ENCODE measurements around a stretch of chr9.

DNA sequence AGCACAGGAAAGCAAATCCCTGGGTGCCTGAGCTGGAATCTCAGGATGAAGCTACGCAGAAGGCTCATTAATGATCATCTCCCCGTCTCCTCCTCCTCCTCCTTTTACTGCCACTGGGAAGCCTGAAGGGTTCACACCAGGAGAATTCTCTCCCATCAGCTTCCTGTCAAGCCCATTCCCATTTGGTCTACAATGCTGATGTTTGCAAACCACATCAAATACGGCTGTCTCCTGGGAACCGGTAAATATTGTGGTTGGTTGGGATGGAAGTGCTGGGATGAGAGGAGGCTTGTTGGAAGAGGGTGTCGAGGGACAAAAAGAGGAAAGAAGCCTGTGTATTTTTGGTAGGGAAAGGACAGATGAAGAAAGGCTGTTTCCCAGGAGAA lies 13.3 kb upstream of the S1PR3 start:
- PRO-cap, result no peak
- RAMPAGE, long total RNA, 2 experiments, result no peak in any of the 2 experiments

DNA sequence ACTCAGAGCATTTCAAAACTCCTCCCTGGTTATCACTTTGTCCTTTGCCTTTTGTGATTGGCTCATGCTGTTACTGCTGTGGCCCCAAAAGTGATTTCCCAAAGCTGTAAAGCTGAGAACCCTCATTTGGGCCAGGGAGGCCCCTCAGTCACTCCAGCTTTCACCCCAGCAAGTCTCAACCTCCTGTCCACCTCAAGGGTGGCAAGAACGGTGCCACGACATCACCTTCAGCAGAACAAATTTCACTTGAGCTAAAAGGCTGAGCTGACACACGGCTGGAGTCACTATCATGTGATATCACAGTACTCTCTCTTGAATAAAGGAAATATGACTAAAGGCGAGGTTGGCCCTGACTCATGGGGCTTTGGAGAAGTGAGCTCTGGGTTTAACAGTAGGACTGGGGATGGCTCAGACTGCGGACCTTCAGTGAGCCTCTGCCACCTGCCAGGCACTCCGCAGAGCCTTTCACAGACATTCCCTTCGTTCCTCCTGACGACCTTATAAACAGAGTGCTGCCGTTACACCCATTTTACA lies 25.1 kb downstream of the SHC3 start:
- PRO-cap, result unidirectional peak, plus-strand start at position 394 of the sequence
- RAMPAGE, long total RNA, 2 experiments, result no peak in any of the 2 experiments

GRCh38 chr9:89179559-89180234 lies 1.1 kb upstream of the SHC3 start:
- PRO-cap, result bidirectional peak, plus-strand start at chr9:89180092, minus-strand start at chr9:89180158
- RAMPAGE, long total RNA, 2 experiments, result start-site peak on the minus strand in 1 of 2 experiments, at chr9:89179799-89180069 at its widest, 11 reads per replicate

- PRO-cap, result no peak
- RAMPAGE, long total RNA, 2 experiments, result no peak in any of the 2 experiments
Measured at GRCh38 chr9:89444900-89445355, 53.0 kb downstream of the SEMA4D start.

DNA sequence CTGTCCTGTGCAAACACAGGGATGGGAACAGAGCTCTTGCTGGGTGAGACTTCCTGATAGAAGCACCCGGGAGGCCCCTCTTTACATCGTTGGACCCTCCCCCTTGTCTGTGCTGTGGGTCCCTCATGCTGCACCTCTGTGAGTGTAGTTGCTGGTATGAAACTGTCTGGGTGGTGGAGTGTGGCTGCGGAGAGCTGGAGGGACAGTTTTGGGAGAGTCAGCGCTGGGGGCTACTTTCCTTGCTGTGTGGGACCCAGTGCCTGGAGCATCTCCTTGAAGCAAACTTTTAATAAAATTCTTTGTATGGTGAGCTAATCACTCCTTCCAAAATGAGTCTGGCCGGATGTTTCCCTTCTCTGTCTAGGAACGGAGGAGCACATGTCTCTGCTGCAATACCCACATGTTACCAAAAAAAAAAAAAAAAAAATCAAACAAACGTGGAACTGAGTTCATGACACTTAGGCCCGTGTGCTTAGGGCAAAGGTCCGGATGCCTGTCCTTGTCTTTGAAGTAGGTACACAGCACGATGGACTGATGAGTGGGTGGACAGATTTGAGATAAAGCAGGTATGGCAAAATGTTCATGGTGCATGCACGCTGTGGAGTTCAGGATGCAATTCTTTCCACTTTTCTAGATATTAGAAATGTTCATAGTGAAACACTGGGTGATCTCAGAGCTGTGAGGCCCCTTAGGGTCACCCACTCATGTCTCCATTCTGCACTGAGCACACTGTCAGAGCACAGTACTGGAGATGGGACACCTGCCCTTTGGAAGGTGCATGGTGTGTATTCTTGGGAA lies 43.4 kb downstream of the GADD45G start:
- PRO-cap, result no peak
- RAMPAGE, long total RNA, 2 experiments, result no peak in any of the 2 experiments

GRCh38 chr9:89664787-89665393 lies 60.1 kb downstream of the GADD45G start:
- PRO-cap, result bidirectional peak, plus-strand start at chr9:89665214, minus-strand start at chr9:89664990
- RAMPAGE, long total RNA, 2 experiments, result start-site peak on the plus strand in 1 of 2 experiments, at chr9:89665163-89665245 at its widest, 35 reads per replicate

DNA sequence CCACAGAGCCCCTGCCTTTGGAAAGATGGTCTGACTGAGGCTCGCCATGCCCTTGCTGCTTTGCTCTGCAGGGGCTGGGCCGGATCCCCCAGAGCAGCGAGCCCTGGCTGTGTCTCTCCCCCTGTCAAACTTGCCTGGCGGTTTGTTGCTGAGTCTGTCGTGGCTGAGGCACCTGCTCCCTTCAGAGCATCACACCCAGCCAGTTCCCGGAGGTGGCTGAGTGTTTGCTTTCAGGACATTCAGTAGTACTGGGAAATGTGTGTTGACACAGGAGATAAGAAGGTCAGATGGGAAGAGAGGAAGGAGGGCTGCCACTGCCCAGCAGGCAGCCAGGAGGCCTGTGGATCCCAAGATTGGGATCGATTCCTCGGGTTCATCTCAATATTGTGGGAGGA lies 62.9 kb downstream of the GADD45G start:
- PRO-cap, result bidirectional peak, plus-strand start at position 286 of the sequence, minus-strand start at position 156 of the sequence
- RAMPAGE, long total RNA, 2 experiments, result no peak in any of the 2 experiments

- PRO-cap, result no peak
- RAMPAGE, long total RNA, 2 experiments, result no peak in any of the 2 experiments
Measured at GRCh38 chr9:89743946-89744481, 139.2 kb downstream of the GADD45G start.

- PRO-cap, result no peak
- RAMPAGE, long total RNA, 2 experiments, result no peak in any of the 2 experiments
Measured at GRCh38 chr9:89886223-89886571, 281.4 kb downstream of the GADD45G start.

DNA sequence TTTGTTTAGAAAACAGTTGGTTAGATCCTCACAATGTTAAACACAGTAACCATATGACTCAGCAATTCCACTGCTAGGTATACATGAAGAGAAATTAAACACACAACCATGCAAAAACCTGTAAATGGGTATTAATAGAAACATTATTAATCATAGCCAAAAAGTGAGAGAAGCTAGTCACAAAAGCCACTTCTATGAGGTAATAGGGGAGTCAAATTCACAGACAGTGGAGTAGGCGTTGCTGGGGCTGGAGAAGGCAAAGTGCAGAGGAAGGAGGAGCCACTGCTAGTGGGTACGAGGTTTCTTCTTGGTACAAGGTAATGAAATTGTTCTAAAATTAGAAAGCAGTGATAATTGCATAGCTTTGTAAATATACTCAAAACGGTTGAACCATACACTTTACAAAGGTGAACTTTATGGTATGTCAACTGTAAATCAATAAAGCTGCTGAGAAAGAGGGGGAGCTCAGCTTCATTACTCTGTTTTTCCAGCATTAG lies 364.4 kb downstream of the GADD45G start:
- PRO-cap, result no peak
- RAMPAGE, long total RNA, 2 experiments, result no peak in any of the 2 experiments

DNA sequence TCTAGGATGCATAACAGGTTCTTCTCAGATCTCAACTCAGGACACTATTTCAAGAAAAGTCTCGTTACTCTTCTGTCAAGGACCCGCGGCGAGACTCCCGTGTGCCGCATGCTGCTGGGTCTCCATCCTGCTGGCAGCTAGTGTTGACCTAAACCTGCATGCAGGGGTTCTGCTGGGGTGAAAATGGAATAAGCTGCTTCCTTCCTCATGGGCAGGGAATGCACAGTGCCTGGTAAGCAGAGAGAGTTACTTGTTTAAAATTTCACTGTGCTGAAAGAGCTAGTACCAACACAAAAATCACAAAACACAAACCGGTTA lies 416.5 kb downstream of the GADD45G start:
- PRO-cap, result no peak
- RAMPAGE, long total RNA, 2 experiments, result no peak in any of the 2 experiments

DNA sequence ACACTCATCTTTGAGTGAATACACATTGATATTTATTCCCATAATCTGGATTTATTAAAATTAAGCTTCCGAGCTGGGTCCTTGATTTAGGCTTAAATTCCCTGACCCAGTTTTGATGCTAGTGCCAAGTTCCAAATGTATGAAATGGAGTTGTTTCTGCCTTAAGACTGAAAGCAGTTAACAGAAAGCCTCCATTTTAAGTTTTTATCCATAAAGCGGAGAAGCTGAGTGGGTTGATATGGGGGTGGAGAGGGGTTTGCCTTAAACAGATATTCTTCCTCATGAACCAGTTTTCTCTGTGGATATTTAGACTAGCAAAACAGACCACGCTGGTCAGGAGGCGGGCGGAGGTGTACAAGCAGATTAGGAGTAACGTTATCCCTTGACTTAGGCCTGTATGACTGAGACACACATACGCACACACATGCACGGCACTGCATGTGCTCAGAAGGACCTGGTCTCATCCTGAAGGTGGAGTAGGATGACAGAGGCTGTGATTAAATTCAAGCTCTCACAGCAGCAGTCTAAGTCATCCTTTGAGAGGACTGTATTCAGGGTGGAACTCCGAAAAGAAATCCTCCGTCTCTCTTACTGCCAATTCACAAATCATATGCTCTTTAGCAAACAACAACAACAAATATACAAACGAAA lies 209.8 kb downstream of the DIRAS2 start:
- PRO-cap, result no peak
- RAMPAGE, long total RNA, 2 experiments, result no peak in any of the 2 experiments

GRCh38 chr9:90546051-90546694 lies 96.5 kb downstream of the DIRAS2 start:
- PRO-cap, result no peak
- RAMPAGE, long total RNA, 2 experiments, result no peak in any of the 2 experiments

- PRO-cap, result no peak
- RAMPAGE, long total RNA, 2 experiments, result no peak in any of the 2 experiments
Measured at GRCh38 chr9:90815203-90816117, 13.8 kb downstream of the SYK start.

GRCh38 chr9:90828175-90828695 lies 26.6 kb downstream of the SYK start:
- PRO-cap, result no peak
- RAMPAGE, long total RNA, 2 experiments, result no peak in any of the 2 experiments

- PRO-cap, result no peak
- RAMPAGE, long total RNA, 2 experiments, result no peak in any of the 2 experiments
Measured at GRCh38 chr9:90964103-90964946, 162.7 kb downstream of the SYK start.

DNA sequence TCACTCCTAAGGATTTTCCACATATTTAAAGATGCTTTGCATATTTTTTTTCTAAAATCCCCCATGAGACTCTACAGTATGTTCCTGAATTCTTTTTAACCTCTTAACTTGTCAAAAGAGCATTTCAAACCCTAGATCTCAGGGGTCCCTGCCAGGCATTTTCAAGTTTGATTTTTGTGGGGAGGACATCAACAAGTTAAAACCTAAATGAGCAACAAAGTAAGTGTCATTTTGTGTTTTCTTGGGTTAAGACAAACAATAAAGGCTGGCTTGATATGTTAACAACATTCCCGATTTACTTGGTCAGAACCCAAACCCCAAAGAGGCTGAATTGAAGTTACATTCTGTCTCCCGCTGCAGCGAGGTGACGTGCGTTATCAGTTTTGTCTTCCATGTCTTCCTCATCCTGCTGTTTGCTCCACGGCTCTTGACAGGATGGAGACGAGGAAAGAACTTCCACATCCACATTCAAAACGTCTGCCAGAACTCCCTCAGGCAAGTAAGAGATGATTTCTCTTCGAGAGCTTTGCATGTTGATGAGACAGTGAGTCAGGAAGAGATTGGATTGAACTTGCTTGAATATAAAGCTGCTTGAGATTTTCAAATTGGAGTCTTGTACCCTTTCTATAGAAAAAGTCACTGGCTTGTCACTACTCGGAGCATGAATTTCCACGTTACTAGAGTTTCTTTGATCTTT lies 242.7 kb downstream of the AUH start:
- PRO-cap, result no peak
- RAMPAGE, long total RNA, 2 experiments, result no peak in any of the 2 experiments

DNA sequence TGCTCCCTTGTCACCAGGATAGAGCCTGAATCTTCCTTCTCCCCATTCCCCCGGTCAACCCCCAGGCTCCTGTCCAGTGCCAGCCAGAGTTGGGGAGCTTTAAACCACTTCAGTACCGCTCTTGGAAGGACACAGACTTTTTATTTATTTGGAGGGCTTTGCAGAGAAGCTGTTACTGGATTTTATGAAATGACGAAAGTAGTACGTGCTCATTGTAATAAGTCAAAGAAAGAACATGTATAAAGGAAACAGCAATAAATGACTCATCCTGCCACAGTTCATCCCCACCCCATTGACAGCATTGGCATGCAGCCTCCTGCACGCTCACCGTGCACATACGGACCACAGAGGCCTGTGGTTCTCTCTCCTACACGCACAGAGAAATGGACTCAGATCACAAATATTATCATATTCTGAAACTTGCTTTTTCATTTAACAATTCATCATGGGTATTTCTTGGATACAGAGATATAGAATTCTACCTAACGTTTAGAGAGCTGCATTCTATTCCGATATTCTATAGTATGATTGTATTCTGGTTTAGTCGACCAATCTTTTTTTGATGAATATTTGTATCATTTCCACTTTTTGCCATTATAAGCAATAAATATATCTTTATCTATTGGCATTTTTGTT lies 230.1 kb downstream of the AUH start:
- PRO-cap, result no peak
- RAMPAGE, long total RNA, 2 experiments, result no peak in any of the 2 experiments

GRCh38 chr9:91150720-91151599 lies 210.8 kb downstream of the AUH start:
- PRO-cap, result no peak
- RAMPAGE, long total RNA, 2 experiments, result no peak in any of the 2 experiments

GRCh38 chr9:91395775-91396189 lies 27.9 kb downstream of the NFIL3 start:
- PRO-cap, result no peak
- RAMPAGE, long total RNA, 2 experiments, result no peak in any of the 2 experiments

Measured in body of pancreas (tissue), 2 donors.